Neural progenitor cell (in vitro differentiated cells): ENCODE data around the genes BEST3, CNOT2 and PTPRR.

GRCh38 chr12:69544010-69544183 lies 41.4 kb upstream of the CCT2 start:
- RAMPAGE, long total RNA = no peak

DNA sequence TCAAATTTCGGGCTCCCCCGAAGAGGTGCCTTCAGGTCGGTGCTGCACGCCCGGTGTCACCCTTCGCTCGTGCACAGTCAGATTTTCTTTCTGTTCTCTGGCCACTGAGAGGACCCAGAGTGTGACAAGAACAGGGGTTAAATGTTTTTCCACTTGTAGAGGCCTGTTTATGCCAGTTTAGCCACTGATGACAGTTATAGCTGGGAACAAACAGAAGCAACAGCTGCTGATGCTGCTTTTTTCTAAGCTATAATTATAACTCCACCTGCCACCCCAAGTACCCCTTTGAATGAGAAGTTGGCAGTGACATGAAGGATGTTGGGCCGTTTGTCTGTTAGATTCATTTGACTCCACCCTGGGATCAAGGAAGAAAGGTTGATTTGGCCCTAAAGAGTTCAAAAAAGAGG lies at the start of gene BEST3:
Gene BEST3 (minus strand): TSS at position 58 of the 407 bp plus-strand sequence.
- RAMPAGE, long total RNA = no peak

GRCh38 chr12:69739656-69740340 lies 1.1 kb downstream of the RAB3IP start:
- RAMPAGE, long total RNA = no peak

GRCh38 chr12:70049630-70050376 lies 193.4 kb upstream of the CNOT2 start:
- RAMPAGE, long total RNA = no peak

GRCh38 chr12:70243144-70243526 lies at the start of gene CNOT2:
TSS of gene CNOT2 (plus strand) at chr12:70243433.
- RAMPAGE, long total RNA = start-site peak on the plus strand at chr12:70243442-70243459, 91 and 32 reads in 2 replicates

DNA sequence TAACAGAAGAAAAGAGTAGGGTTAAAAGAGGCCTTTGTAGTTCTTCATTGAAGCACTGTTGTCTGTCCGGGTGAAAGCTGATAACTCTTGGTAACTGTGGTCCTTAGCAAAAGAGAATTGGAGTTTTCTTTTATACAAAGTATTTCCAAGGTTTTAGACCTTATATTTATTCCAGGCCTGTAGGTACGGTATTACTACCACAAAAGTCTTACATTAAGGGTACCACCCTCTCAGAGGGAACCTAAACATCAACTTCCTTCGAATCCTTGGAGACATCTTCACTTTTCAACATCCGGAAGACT lies 1.1 kb downstream of the CNOT2 start:
- RAMPAGE, long total RNA = no peak

DNA sequence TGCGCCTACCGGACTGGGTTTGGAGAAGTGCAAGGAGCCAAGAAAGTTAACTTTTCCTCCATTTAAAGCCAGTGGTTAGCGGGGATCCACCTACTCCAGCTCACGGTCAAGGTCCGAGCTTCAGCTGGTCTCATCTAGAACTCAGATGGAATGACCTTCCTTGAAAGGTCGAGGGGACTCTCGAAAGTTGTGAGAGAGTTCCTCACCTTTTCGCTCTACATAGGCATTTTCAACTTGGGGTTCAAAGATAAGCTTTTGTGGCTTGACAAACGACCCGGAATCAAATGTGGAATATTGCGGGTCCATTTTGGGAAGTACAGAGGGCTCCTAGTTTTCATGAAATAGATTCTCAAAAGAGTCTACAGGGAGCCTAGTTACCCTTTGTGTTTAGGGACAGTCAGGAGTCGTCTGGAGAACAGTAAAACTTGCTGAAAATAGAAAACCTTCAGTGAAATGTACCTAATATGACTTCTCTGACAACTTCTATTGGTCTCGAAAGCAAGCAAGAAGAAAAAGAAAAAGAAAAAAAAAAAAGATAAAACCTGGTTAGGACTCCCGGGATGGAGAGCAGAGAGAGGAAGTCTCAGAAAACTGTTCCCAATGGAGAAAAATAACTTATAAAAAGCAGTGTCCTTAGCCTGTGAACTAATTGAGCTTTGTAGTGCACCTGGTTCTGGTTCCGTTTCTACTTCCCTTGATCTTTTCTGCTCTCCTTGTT lies 1.4 kb downstream of the KCNMB4 start:
- RAMPAGE, long total RNA = no peak

GRCh38 chr12:70469475-70469702 lies 103.3 kb downstream of the KCNMB4 start:
- RAMPAGE, long total RNA = no peak

DNA sequence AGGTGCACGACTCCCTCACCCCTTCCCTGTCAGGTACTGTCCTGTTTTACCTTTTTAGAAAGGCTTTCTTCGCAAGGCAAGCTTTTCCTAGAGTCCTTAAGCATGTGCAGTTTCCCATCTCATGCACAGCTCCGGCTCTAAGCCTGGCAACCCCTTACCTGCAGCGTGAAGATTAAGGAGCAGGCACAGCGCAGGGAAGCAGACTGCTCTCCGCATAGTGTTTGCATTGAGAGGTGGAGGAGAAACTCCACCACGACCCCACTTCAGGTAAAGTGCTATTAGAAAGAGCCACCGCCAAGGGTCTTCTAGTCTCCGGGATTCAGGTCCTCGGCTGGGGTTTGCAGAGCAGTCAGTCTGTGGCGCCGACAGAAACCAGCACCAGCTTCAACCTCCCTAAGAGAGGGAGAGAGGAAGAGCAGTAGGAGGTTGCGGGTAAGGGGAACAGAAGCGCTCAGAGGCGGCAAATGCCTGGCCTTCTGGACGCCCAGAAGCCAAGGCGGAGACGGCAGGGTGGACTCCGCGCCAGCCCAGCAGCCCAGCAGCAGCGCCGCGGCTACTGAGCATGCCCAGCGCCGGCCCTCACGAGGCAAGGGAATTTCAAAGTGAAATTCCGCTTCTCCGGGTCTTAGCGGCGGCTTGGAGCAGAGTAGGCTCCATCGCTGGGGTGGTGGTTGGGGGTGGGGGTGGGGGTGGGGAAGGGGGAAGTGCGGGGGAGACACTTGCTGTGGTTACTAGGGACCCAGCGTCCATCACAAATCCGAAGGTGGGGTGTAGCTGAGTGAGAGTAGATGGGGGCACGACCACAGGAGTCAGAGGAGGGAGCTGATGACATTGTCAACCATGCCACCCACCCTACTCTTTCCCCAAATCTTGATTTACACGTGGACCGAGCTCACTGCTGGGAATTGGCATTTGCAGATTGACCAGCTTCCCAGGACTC lies at the start of gene PTPRR:
Gene PTPRR (minus strand): TSS at position 564 of the 940 bp plus-strand sequence.
- RAMPAGE, long total RNA = no peak

- RAMPAGE, long total RNA = no peak
These were observed 16.6 kb downstream of the TSPAN8 start for GRCh38 chr12:71141265-71141603.

DNA sequence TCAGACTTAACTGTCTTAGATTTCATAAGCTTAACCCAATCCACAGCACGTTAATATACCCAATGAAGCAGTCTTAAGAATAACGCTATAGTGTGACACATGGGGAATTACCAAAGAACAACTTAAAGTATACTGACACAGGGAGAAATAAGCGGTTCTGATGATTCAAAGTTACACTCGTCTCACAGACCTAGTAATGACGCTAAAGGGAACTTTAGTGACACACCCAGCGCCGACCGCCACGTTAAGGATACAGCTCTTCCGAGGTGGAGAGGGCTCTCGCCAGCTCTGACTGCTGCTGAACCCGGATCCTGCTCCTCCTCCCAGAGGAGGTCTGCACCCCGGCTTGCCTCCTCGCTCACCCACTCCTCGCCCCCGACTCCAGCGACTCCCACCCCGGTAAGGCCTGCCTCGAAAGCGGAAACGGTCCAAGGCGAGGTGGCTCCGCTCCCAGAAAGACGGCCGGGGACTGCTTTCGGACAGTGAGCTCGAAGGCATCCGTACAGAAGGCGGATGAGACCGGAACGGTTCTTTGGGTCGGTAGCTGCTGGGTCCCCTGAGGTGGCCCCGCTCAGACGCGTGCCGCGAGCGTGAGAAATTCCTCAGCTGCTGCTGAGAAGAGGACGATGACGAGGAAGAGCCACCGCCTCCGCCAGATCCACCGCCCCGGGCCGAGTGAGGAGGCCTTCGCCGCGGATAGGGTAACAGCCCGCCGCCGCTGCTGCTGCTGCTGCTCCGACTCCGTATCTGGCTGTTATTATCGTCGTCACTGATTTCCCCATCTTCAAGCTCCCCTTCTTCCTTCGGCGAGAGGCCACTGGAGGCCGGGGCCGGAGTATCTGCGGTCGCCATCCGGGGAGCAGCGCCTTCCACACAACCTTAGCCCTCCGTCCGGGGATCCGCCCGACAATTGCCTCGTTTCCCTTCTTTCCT lies 623 bp downstream of the ZFC3H1 start:
- RAMPAGE, long total RNA = no peak

DNA sequence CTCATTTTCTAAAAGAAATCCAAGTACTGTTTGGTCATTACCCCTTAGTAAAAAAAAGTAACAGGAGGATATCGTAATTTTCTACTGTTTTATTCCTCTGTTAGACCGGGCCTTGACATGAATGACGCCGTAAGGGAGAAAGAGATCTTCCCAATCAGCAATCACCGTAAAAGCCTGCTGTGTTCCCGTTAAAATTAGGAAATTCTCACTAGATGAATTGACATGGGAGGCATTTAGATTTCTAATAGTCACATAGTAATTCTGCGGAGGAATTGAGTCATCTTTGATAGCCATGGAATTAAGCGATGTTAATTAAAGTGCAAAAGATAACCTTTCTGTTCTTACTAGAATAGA lies 641 bp downstream of the THAP2 start:
- RAMPAGE, long total RNA = no peak

DNA sequence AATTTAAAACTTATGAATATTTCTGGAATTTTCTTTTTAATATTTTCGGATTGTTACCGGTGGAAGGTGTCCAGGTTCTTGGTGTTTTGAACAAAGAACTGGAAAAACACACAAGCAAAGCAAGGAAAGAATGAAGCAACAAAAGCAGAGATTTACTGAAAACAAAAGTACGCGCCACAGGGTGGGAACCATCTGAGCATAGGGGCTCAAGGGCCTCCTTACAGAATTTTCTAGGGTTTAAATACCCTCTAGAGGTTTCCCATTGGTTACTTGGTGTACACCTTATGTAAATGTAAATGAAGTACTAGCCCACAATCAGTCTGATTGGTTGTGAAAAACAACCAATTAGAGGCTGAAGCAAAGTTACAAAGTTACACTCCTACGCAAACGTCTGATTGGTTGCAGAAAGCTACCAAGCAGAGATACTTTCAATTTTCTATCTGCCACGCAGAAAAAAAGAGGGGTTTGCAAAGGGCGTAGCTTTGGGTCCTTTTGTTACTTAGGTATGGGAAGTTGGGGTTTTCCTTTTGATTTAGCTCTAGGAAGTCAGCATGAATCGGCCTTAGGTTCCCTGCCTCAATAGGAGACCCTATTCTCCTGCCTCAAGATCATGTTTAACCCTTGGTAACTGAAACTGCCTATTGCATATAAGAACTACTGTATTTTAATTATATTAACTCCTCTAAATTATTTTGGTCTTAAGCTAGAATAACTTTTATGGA lies 1.8 kb upstream of the TMEM19 start:
- RAMPAGE, long total RNA = no peak

GRCh38 chr12:71788635-71789368 lies 34.1 kb downstream of the RAB21 start:
- RAMPAGE, long total RNA = no peak

DNA sequence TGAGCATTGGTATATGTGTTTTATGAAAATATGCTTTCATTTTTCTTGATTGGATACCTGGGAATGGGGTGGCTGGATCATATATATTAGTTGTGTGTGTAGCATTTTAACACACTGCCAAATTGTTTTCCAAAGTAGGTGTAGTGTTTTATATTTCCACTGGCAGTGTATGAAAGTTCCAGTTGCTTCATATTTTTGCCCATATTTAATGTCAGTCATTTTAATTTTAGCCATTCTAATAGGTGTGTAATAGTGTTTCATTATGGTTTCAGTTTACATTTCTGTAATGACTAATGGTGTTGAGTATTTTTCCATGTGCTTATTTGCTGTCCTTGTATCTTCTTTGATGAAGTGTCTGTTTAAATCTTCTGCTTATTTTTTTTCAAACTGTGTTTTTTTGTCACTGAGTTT lies 8.6 kb downstream of the TBC1D15 start:
- RAMPAGE, long total RNA = no peak

- RAMPAGE, long total RNA = no peak
These were observed 1.8 kb downstream of the TRHDE start for GRCh38 chr12:72273896-72274369.

DNA sequence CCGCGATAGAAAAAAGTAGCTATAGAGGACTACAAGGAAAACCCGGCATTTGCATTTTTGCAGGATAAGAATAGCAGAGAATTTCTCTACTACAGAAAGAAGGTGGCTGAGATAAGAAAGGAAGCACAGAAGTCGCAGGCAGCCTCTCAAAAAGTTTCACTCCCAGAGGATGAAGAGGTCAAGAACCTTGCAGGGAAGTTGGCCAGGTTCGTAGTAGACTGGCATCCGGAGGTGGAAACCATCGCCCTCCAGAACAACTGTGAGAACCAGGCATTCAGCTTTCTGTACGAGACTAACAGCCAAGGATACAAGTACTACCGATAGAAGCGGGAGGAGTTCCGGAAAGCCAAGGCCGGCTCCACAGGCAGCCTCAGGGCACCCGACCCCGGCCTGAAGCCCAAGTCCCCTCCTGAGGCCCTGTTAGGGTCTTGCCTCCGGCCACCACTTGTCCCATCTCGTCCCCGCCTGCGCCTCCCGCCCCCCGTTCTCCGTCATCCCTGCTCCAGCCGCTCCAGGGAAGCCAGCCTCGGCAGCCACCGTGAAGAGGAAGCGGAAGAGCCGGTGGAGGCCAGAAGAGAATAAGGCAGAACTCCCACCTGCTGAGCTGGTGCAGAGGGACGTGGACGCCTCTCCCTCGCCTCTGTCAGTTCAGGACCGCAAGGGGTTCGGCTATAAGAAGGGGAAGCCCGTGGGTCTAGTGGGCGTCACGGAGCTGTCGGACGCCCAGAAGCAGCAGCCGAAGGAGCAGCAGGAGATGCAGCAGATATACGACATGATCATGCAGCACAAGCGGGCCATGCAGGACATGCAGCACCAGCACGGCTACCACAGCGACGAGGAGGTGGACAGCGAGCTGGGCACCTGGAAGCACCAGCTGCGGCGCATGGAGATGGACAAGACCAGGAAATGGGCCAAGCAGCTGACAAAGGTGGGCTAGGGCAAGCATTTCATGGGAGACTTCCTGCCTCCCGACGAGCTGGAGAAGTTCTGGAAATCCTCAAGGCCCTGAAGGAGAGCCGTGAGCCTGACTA lies 366.8 kb upstream of the ATXN7L3B start:
- RAMPAGE, long total RNA = no peak

- RAMPAGE, long total RNA = no peak
These were observed 1.1 kb downstream of the ATXN7L3B start for GRCh38 chr12:74538538-74539343.

- RAMPAGE, long total RNA = no peak
These were observed 1.9 kb downstream of the ATXN7L3B start for GRCh38 chr12:74539507-74540011.

GRCh38 chr12:75501545-75502331 lies 9.7 kb downstream of the KRR1 start:
- RAMPAGE, long total RNA = no peak